Transverse colon (tissue), 4 donors: ENCODE data around the genes CTTN and RNF121.

- PRO-cap, result bidirectional peak, plus-strand start at chr11:70398541, minus-strand start at chr11:70398389
- RAMPAGE, long total RNA, 4 experiments, result start-site peak on the plus strand in 4 of 4 experiments, at chr11:70398529-70398591 at its widest, 638 to 3,725 reads per replicate; start-site peak on the minus strand in 2 of 4 experiments, at chr11:70398360-70398474 at its widest, 15 to 29 reads per replicate
These were observed at the start of gene CTTN for GRCh38 chr11:70397766-70399008. Gene CTTN (plus strand): TSS chr11:70398529.

DNA sequence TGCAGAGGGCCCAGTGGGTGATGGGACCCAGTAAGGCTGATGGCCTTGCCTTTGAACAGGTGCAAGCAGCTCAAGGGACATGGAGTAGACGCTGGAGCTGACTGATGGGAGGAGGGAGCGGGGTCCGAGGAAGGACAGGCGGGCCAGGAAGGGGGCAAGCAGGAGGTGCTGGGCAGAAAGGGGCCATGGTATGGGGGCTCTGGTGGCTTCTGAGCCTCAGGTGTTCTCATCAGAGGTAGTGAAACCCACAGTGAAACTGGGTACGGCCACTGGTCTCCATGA, 26.2 kb downstream of the CTTN start:
- PRO-cap, result no peak
- RAMPAGE, long total RNA, 4 experiments, result no peak in any of the 4 experiments

DNA sequence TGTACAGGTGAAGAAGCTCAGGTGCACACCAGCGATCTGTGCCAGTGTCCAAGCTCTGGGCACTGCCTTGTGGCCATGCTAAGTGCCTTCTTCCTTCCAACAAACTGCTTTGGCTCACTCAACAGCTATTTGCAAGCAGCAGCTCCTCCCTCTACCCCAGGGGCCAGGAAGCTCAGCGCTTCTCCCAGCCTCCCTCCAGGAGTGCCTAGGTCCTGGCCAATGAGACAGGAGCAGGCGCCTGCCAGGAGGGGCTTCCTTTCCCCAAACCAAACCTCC, 315.5 kb downstream of the CTTN start:
- PRO-cap, result no peak
- RAMPAGE, long total RNA, 4 experiments, result no peak in any of the 4 experiments

DNA sequence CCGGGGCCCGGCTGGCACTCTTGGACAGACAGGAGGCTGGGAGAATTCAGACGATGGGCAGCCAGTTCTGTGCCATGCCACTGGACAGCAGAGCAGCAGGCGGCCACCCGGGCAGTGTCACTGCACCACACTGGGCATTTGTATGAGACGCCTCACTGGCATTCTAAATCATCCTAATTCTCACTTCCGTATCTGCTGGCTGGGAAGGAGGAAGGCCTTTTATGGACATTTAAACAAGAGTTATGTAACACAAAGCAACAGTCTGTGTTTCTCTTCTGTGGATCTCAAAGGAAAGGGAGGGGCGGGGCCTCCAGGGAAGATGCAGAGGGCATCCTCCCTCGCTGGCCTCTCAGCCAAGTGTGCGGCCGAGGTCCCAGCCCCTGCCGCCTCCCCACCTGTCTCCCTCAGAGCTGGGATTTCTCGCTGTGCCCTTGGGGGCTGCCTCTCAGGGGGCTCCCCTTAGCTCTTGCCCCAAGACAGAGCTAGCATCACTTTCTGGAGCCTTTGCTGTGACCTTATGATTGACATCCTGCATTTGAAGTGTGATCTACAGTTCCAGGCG, 350.2 kb downstream of the SHANK2 start:
- PRO-cap, result no peak
- RAMPAGE, long total RNA, 4 experiments, result no peak in any of the 4 experiments

GRCh38 chr11:71250378-71250886, 1.9 kb downstream of the SHANK2 start:
- PRO-cap, result no peak
- RAMPAGE, long total RNA, 4 experiments, result no peak in any of the 4 experiments

DNA sequence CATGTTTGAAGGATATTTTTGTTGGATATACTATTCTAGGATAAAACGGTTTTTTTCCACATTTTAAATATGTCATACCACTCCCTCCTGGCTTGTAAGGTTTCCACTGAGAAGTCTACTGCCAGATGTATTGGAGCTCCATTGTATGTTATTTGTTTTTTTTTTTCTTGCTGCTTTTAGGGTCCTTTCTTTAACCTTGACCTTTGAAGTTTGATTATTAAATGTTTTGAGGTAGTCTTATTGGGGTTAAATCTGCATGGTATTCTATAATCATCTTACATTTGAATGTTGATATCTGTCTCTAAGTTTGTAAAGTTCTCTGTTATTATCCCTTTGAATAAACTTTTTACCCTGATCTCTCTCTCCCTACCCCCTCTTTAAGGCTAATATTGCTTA, 40.0 kb upstream of the SHANK2 start:
- PRO-cap, result unidirectional peak, plus-strand start at position 155 of the sequence
- RAMPAGE, long total RNA, 4 experiments, result no peak in any of the 4 experiments

GRCh38 chr11:71434337-71434634, 13.9 kb downstream of the DHCR7 start:
- PRO-cap, result no peak
- RAMPAGE, long total RNA, 4 experiments, result no peak in any of the 4 experiments

GRCh38 chr11:71459657-71460099, 6.7 kb downstream of the NADSYN1 start:
- PRO-cap, result no peak
- RAMPAGE, long total RNA, 4 experiments, result no peak in any of the 4 experiments

- PRO-cap, result no peak
- RAMPAGE, long total RNA, 4 experiments, result no peak in any of the 4 experiments
These were observed 432 bp upstream of the KRTAP5-10 start for GRCh38 chr11:71565031-71565230.

- PRO-cap, result no peak
- RAMPAGE, long total RNA, 4 experiments, result no peak in any of the 4 experiments
These were observed 6.8 kb upstream of the KRTAP5-11 start for GRCh38 chr11:71589591-71589790.

DNA sequence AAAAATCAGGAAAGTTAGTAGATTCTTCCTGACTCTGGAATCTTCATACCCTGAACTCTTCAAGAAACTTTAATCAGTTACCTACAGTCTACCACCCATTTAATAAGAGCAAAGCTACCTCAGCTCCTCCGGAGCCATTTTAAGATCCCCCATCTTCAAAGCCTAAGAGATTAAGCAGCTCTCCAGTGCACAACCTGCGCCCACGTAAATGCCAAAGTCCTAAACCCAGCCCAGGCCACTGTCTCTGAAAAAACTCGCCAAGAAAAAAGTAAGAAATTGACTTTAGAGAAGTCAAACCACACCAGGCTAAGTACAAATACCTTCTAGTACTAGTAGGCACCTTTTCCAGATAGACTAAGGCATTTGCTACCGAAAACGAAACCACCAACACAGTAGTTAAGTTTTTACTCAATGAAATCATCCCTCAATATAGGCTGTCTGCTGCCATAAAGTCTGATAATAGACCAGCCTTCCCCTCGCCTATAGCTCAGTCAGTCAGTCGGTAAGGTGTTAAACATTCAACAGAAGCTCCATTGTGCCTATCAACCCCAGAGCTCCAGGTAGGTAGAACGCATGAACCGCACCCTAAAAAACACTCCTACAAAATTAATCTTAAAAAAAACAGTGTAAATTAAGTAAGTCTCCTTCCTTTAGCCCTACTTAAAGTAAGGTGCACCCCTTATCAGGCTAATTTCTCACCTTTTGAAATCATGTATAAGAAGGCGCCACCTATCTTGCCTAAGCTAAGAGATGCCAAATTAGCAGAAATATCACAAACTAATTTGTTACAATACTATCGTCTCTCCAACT, 122.1 kb upstream of the DEFB108B start:
- PRO-cap, result no peak
- RAMPAGE, long total RNA, 4 experiments, result start-site peak on the minus strand in 1 of 4 experiments, centred at position 366 of the sequence, 8 reads per replicate

GRCh38 chr11:71893856-71894577, 15.8 kb downstream of the DEFB131B start:
- PRO-cap, result no peak
- RAMPAGE, long total RNA, 4 experiments, result start-site peak on the minus strand in 2 of 4 experiments, at chr11:71893922-71894450 at its widest, 5 to 14 reads per replicate

DNA sequence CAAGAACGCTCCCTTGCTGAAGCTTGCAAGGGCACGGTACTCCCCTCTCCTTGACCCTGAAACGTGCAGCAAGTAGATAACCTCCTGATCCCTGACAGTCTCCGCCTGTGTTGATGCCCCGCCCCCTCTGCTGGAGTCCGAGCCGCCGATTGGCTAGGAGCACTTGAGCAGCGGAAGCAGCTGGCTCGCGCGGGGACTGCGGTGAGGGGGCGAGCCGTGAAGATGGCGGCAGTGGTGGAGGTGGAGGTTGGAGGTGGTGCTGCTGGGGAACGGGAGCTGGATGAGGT, at the start of gene RNF121:
TSS of gene RNF121 (plus strand) at position 207 of the 287 bp plus-strand sequence.
- PRO-cap, result unidirectional peak, plus-strand start at position 195 of the sequence
- RAMPAGE, long total RNA, 4 experiments, result start-site peak on the plus strand in 1 of 4 experiments, centred at position 206 of the sequence, 26 reads per replicate

GRCh38 chr11:72002787-72003470, 4.2 kb downstream of the IL18BP start:
- PRO-cap, result no peak
- RAMPAGE, long total RNA, 4 experiments, result start-site peak on the plus strand in 1 of 4 experiments, at chr11:72002917-72003093 at its widest, 5 reads per replicate

- PRO-cap, result bidirectional peak, plus-strand start at chr11:72039871, minus-strand start at chr11:72039870
- RAMPAGE, long total RNA, 4 experiments, result start-site peak on the minus strand in 2 of 4 experiments, at chr11:72039760-72039884 at its widest, 18 to 34 reads per replicate
These were observed 40.7 kb downstream of the NUMA1 start for GRCh38 chr11:72039680-72040005.

DNA sequence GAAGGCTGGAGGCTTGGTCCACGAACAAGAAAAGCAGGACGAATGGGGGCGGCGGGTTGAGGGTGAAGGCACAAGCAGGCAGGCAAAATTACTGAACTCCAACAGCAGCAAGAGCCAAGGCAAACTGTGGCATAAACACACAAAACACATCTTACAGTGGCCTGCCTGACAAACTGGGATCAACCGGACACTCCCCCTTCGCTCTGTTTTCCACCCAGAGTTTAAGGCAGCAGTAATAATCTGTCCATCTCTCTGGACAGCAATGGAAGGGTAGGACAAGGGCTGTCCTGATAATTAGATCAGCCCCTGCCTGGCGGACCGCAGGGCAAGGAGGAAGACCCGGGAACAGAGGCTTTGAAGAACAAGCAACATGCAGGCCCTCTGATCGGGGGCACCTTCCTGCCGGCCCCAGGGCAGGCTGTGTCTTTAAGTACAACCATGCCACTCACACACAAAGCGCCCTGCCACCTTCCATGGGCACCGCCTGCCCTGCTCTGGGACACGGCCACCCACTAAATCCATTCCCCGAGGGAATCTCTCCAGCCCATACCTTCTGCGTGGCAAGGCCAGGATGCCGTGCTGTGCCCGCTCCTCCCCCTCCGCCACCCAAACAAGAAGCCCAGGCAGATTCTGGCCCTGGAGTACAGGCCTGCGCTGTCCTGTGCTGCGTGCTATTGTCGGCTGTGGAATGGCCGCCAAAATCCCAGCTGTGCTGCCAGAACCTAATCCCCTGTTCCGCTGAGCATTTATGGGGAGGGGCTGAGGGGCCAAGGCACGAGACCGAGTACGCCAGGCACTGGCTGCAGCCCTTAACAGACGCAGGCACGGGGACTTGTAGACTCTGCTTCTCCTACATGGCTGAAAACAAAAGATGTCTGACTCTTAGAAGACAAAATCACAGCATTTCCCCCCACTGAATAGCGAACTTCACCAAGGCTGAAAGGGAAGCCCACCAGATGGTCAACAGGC, 38.8 kb downstream of the NUMA1 start:
- PRO-cap, result bidirectional peak, plus-strand start at position 159 of the sequence, minus-strand start at position 126 of the sequence; bidirectional peak, plus-strand start at position 626 of the sequence, minus-strand start at position 496 of the sequence
- RAMPAGE, long total RNA, 4 experiments, result start-site peak on the minus strand in 3 of 4 experiments, centred at positions 271 to 702 of the sequence, 15 to 135 reads per replicate

DNA sequence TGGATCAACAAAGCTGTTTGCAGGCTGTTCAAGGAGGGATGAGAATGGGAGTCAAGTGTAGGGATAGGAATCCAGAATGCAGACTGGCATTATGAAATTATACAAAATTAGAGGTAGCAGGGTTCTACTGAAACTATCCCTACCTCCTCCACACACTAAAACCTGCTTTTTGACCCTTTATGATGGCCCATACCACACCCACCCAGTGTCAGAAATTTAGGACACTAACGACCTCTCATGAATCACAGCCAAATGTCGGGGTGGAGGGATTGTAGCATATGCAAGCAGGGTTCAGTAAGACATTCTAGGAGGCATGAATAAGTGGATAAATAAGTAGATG, 964 bp downstream of the ANAPC15 start:
- PRO-cap, result no peak
- RAMPAGE, long total RNA, 4 experiments, result no peak in any of the 4 experiments

DNA sequence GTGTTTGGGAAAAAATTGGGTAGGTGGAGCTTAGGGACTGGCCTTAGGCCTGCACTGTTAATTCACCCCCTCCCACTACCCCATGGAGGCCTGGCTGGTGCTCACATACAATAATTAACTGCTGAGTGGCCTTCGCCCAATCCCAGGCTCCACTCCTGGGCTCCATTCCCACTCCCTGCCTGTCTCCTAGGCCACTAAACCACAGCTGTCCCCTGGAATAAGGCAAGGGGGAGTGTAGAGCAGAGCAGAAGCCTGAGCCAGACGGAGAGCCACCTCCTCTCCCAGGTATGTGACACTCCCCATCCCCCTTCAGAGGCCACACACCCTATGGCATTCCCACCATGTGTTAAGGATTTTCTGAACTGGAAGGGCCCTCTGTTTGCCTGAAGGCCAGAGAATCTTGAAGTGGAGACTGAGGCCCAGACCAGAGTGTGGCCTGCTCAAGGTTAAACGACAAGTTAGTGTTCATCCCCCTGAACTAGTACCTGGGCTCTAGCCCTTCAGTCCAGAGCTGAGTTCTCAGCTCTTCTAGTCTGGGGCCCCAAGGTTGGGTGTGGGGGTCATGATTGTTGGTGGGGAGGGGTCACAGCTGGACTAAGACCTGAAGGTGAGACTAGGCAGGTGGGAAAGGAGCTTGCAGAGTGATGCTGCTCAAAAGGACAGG, 2.3 kb upstream of the FOLR1 start:
- PRO-cap, result no peak
- RAMPAGE, long total RNA, 4 experiments, result no peak in any of the 4 experiments

DNA sequence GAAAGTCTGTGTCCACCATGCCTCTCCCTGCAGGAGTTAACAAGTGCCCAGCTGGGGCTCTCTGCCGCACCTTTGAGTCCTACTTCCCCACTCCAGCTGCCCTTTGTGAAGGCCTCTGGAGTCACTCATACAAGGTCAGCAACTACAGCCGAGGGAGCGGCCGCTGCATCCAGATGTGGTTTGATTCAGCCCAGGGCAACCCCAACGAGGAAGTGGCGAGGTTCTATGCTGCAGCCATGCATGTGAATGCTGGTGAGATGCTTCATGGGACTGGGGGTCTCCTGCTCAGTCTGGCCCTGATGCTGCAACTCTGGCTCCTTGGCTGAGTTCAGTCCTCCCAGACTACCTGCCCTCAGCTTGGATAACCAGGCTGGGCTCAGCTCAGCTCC, 3.1 kb upstream of the INPPL1 start:
- PRO-cap, result no peak
- RAMPAGE, long total RNA, 4 experiments, result no peak in any of the 4 experiments

GRCh38 chr11:72483761-72484268, 49.5 kb upstream of the CLPB start:
- PRO-cap, result no peak
- RAMPAGE, long total RNA, 4 experiments, result no peak in any of the 4 experiments